Thoracic aorta (tissue), 1 donor: ENCODE measurements around the gene ATG5.

DNA sequence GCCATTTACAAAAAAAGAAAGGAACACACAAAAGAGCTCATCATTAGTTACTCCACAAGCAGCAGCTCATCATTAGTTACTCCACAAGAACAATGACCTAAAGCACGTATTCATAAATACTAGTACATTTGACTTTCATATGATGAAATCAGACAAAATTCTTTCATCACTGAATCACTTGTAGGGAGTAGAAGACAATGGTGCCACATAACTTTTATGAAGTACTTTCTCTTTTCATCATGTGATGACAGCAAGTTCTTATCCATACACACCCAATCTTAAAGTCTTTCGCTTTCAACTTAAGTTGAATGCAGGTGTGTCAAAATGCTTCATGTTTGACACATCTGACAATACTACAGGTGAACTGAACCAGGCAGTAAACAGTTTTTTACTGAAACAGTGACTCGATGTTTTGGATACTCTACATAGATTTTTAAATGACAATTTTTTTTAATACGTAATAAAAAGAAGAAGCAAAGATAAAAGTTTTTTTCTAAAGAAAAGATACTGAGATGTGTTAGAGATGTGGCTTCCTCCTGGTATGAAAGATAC lies 109.0 kb downstream of the PRDM1 start:
- RAMPAGE, long total RNA: no peak

DNA sequence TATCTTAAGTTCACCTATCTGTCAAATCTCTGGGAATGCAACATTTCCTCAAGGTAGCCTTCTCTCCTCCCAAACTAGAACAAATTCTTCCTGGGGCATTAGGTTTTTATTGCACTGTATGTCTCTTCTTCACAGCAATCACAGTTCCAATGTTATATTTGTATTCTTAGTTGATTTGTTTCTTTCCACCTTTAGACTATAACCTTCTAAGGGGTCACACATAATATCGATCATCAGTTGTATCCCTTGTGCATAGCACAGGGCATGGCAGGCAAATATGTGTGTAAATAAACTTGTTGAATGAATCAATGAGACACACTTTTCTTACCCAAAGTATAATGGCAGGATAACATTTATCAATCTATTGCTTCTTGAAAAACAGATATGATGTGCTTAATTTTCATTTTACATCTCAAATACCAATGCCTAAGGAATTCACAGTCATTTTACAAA lies 81.0 kb downstream of the ATG5 start:
- RAMPAGE, long total RNA: no peak

DNA sequence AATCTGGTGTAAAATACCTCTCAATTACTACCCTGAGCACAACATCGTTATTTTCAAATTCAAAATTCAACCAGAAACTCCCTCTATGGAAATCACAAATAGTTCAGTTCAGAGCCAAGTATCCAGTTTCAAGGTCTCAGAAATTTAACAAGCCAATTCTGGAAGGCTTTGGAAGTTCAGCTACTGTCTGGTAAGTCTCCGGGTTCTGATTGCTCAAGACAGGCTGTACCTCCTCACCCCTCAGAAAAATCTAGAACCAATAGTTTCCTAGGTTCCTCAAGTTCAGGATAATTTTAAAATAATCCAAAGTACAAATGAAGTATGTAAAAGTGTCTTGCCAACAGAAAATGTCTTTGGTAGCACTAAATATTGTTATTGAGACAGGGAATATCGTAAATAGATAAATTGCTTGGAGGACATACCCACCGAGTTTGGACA lies 809 bp downstream of the ATG5 start:
- RAMPAGE, long total RNA: no peak

- RAMPAGE, long total RNA: start-site peak on the minus strand at chr6:106325623-106325678, 155 reads; start-site peak on the minus strand at chr6:106325738-106325789, 90 reads
These were observed at the start of gene ATG5 for GRCh38 chr6:106325236-106326152. TSS of gene ATG5 (minus strand) at chr6:106325760.

GRCh38 chr6:106447794-106448531 lies 87.4 kb downstream of the CRYBG1 start:
- RAMPAGE, long total RNA: no peak

GRCh38 chr6:106529945-106530590 lies 99.2 kb downstream of the RTN4IP1 start:
- RAMPAGE, long total RNA: start-site peak on the plus strand at chr6:106530182-106530272, 11 reads

DNA sequence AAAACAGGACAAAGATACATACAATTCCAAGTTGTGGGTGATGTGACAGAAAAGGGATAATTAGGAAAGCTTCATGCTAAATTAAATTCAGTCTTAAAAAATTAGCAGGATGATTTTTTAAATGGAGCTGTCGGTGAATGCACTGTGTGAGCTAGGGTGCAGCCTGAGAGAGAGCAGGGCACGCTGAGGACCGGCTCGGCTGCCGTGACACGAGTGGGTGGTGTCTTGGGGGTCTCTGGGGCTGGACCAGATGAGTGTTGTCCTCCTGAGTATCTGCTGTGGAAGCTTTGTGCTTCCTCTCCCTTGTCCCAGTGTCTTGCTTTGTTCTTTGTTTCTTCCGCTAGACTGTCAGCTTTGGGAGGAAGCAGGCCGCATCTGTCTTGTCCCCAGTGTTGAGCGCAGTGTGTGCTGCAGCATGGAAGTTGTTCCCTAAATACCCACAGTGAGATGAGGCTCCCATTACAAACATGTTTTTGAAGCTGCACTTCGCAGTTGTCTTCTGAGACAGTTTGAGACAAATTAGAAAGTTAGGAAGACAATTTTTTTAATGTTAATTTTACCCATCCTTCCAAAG lies 89.4 kb downstream of the RTN4IP1 start:
- RAMPAGE, long total RNA: no peak

GRCh38 chr6:106630122-106630933 lies 950 bp downstream of the QRSL1 start:
- RAMPAGE, long total RNA: no peak

GRCh38 chr6:106724707-106725313 lies 95.4 kb downstream of the QRSL1 start:
- RAMPAGE, long total RNA: no peak

- RAMPAGE, long total RNA: no peak
These were observed 156.3 kb downstream of the QRSL1 start for GRCh38 chr6:106785669-106786054.

- RAMPAGE, long total RNA: no peak
These were observed 100.1 kb downstream of the CD24 start for GRCh38 chr6:106874335-106874824.

DNA sequence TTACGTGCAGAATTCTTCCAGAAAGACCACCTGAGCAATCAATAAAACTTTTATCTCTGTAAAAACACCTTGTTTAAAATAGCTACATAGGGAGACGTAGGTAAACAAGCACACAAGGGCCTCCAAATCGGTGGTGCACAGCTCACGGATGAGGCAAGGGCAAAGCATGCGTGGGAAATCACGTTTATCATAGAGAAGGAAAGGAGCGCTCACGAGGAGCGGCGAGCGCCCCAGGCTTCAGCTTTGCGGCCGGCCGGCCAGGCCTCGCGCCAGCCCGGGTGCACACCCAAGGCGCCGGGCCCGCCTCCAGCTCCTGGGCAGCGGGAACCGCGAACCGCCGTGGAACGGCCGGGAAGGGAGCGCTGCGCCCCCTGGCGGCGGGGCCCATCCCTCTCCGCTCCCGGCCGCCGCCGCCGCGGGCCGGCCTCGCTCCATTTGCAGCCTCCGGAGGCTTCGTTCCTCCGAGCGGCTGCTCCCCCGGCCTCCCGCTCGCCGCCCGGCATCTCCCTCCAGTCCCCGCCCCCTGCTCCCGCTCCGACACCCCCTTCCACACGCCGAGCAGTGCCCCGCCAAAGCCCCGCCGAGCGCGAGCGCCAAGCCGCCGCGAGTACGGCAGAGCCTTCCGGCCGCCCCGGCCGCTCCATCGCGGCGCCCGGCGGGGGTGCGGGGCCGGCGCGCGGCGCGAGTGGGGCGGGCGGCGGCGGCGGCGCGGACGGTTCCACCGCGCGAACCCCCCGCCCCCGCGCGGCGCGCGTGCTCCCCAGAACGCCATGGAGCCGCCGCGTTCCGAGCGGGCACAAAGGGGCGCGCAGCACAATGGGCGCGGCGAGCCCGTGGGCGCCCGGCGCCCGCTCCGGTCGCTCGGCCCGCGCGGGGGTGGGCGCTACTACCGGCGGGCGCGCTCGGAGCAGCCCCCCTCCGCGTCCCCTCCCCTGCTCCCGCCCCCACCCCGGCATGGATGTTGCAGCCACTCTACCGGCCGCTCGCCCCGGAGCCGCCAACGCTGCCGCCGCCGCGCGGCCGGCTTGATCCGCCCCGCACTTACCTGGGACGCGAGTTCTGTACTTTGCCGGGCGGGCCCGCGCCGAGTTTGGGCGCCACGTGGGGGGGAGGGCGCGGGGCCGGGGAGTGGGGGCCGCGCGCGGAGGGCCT lies 894 bp downstream of the BEND3 start:
- RAMPAGE, long total RNA: no peak

DNA sequence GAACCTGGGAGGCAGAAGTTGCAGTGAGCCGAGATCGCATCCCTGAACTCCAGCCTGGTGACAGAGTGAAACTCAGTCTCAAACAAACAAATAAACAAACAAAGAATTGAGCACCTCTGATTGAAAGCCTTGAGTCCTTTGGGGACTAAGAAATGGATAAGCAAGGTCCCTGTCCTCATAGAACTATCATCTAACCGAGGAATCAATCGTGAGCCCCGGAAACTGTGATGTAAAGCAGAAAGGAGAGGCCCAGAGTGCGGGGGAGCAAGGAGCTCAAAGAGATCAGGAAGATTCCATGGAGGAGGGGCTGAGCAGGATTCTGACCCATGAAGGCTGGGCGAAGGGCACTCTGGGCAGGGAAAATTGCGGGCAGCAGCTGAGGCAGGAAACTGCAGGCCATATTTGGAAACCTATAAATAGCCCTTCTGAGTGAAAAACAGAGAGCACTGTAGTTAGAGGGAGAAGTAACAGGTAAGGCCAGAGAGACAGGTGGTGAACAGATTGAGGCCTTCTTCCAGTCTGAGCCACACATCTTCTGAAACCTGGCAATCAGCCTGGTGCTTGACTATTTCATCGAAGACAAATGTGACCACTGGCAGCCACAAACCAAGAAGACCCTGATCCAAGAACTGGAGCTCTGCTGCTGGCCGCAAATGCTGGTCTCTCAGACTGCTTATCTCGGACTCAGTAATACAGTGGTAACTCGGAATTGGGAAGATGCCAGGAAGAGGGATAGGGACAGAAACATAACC lies 14.0 kb upstream of the BEND3 start:
- RAMPAGE, long total RNA: no peak

DNA sequence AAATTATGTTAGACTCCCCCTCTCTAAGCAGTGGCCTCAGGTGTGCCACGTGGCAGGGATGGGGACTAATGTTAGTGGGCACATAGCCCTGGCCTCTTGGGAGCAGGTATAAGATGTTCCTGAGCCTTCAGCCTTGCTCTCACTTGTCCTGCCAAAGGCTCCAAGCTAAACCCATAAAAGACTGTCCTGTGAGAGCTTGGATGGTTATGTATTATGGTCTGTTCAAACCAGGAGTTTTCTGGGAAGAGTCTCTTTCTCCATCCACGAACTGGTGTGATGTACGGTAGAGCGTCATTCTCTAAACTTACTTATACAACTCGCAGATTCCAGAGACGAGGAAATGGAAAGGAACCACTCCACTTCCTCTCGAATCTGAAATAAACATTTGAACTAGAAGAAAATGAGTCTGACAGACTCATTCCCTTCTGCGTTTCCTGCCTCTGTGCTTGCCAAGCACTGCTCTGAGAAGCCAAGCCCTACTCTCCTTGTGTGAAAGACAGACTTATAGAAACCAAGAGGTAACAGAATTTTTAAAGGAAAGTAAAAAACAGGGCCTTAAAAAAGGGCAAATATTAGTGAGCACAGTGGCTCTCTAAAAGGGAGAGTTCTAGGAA lies 5.3 kb downstream of the SOBP start:
- RAMPAGE, long total RNA: no peak

- RAMPAGE, long total RNA: no peak
These were observed 50.4 kb downstream of the SOBP start for GRCh38 chr6:107540309-107540637.

- RAMPAGE, long total RNA: no peak
These were observed 128.9 kb downstream of the SOBP start for GRCh38 chr6:107618796-107619155.

GRCh38 chr6:107741179-107741692 lies 82.9 kb downstream of the SCML4 start:
- RAMPAGE, long total RNA: no peak

DNA sequence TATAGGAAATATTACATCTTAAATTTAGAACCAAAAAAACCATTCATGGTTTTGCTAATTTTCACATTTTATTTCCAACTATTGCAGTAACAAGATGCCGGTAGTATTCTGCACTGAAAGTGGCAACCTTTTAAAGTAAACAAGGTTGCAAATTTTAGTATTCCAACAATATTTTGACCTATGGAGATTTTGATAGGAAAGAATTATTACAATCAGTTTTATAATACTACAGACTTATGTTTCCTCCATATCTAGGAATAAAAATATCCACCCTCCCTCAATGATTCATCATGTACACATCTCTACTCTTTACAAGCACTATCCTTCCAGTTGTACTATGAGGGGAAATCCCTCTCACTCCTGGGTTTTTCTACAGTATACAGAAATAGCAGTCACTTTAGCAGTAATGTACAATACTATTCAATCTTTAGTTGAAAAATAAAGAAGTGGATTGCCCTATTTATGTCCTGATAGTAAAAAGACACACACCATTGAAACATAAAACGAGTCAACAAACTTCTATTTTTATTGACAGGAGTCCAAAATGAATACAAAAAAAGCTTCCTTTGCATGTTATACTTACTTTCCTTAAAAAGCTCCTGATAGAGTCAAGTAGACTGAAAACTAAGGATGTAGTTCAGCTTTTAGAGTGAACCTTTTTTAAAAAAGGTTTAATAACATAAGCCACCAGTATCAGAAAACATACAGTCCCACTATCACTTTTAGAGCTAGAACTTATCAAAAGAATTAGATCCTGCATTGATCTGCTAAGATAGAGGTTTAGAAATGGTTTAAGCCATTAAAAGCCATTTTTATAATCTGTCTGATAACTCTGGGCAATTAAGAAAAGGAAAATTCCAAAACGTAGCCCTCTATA lies 46.4 kb upstream of the SCML4 start:
- RAMPAGE, long total RNA: no peak

- RAMPAGE, long total RNA: no peak
These were observed 64.5 kb downstream of the SEC63 start for GRCh38 chr6:107893274-107894147.

GRCh38 chr6:108066980-108067758 lies 7.4 kb downstream of the OSTM1 start:
- RAMPAGE, long total RNA: start-site peak on the minus strand at chr6:108067159-108067439, 7 reads